GM12892 (cell line): ENCODE measurements around a stretch of chr4.

GRCh38 chr4:3226506-3226947, 22.4 kb upstream of the MSANTD1 start:
- RRBS = no CpG with 5 or more reads among the region's 8 CpGs

DNA sequence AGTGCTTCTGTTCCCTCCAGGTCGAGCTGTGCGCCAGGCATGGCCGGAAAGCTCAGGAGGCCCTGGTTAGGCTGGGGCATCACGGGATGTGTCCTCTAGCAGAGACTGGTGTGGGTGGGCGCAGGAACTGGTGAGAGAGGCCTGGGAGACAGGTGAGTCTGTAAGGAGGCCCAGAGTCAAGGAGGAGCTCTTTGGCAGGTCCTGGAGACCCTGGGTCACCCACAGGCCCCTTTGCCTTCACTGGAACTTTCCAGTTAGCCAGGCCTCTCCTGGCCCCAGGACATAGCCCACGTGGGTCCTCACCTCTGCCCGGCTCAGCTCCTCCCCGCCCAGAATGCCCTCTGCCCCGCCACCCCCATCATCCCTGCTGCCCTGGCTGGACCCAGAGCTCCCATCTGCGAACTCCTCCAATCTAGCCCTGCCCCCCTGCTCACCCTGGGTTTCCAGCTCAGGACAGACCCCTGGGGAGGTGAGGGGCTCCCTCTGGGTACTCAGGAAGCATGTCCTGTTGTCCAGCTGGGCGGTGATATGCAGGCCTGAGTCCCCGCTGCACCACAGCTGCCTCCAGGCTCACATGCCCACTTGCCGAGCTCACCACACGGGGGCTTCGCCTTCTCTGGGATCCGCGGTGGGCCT, 73.9 kb downstream of the RGS12 start:
- RRBS = no CpG with 5 or more reads among the region's 17 CpGs

DNA sequence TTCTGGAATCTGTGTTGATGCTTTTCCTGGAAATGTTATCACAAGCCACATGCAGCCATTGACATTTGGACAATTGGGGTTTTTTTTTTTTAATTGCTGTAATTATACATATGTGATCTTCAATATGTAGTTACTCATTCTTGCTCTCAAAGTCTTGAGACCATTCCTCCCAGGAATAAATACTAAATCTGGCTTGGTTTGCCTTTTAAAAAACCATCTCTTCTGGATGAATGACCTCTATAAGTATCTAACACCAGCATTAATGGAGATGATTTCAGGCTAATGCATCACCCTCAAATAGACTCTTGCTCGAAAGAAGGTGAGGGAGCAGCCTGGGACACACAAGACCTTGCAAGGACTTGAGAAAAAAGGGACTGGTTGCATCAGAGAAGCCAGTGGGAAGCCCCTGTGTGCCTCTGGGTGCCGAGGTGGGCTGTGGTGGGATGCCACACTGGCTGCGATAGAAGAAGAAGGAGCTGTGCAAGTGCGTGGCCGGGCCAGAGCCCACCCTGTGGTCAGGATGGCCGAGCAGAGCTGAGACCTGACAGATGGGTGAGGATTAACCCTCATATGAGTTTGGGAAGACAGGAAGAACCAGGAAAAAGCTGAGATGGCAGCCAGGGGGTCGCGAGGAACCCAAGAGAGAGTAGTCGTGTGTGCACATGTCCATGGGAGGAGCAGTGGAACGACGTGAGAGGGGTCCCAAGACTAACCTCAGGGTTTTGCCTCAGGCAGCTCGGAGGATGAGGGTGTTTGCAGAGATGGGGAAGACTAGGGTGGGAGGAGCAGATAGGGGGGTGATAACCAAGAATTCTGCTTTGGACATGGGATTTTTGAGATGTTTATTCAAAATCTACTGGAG, 44.7 kb upstream of the HGFAC start:
- RRBS = no CpG with 5 or more reads among the region's 12 CpGs

- RRBS = no CpG with 5 or more reads among the region's 14 CpGs
These were observed 38.8 kb upstream of the HGFAC start for GRCh38 chr4:3402851-3403515.

DNA sequence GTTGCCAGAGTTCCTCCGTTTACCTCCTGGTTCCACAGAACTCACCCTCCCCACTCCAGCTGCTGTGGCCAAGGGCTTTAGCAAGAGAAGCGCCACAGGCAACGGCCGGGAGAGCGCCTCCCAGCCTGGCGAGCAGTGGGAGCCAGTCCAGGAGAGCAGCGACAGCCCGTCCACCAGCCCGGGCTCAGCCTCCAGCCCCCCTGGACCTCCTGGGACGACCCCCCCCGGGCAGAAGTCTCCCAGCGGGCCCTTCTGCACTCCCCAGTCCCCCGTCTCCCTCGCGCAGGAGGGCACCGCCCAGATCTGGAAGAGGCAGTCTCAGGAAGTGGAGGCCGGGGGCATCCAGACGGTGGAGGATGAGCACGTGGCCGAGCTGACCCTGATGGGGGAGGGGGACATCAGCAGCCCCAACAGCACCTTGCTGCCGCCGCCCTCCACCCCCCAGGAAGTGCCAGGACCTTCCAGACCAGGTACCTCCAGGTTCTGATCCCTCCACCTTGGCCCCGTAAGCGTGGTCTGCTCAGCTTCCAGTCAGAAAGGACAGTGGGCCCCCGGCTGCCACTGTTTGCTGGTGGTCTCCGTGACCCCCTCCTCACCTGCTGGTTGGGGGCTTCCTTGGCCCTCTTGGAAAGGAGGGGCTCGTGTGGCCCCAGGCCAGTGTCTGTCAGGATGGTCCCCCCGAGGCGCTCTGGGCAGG, 11.1 kb upstream of the HGFAC start:
- RRBS = 47% methylated on average over 8 of the region's 29 CpGs

- RRBS = no CpG with 5 or more reads among the region's 10 CpGs
These were observed 1.1 kb upstream of the DOK7 start for GRCh38 chr4:3462020-3462299.

DNA sequence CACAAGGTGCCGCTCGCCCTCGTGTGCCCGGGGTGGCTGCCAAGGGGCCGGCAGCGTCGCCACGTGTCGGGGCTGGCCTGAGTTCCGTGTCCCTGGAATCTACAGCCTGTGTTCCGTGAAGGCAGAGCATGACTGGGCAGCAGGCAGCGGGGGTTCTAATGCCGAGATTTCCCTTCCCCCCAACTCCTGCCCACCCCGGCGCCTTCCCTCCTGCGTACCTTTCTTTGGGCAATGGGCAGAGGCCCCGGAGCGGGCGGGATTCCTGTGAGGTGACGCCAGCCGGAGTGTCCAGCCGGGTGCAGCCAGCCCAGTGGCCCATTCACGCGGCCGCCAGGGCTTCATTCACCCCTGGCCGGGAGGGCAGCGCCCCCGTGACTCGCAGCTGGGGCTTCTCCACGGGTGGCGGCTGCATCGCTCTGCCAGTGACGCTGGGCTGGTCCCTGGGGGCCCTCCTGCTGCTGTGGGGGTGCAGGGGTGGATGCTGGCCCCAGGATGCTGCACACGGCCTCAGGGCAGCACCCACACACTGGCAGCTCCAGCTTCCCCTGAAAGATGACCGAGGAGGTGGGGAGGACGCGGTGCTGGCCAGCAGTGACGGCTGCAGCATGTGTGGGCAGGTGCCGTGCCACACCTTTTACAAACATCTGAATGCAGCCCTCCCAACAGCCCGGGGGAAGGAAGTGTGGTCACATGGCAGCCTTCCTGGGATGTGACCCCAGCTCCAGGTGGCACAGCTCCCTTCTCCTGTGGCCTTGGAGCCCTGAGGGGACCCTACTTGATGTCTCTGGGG, 21.3 kb downstream of the DOK7 start:
- RRBS = 5% methylated on average over 10 of the region's 40 CpGs

- RRBS = 58% methylated on average over 2 of the region's 18 CpGs
These were observed 44.2 kb upstream of the LRPAP1 start for GRCh38 chr4:3576351-3576959.

GRCh38 chr4:4073481-4074006, 153.2 kb downstream of the OTOP1 start:
- RRBS = no CpG with 5 or more reads among the region's 8 CpGs

DNA sequence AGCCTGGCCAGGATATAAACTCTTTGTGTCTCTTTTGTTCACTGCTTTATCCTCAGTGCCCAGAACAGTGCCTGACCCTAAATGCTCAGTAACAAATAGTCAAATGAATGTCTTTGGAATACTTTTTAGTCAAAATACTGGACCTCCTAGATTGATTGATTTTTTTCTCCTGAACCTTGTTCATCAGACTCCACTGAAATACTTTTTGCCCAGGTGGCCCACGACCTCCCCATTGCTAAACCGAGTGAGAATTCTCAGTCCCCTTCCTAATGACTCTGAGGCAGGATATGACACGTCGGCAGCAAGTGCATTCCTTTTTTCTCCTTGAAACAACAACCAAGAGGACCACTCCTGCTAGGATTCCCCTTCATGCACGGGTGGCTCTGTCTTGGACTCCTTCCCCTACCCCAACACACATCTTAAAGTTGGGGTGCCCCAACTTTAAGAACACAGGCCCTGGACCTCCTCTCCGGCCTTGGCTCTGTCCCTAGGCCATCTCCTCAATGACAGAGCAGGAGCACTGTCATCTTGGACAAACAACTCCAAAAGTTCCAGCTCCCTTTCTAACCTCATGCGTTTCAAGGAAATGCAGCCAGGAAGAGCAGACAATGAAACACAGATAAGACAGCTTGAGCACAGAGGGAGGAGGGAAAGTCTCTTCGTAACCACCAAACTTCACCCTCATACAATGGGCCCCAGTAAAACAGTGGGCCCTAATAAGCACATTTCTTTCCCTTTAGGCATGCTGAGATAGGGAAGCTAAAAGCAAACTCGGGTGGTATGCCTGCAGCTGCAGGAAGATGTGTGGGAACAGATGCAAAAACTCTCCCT, 33.8 kb downstream of the ZBTB49 start:
- RRBS = no CpG with 5 or more reads among the region's 9 CpGs

DNA sequence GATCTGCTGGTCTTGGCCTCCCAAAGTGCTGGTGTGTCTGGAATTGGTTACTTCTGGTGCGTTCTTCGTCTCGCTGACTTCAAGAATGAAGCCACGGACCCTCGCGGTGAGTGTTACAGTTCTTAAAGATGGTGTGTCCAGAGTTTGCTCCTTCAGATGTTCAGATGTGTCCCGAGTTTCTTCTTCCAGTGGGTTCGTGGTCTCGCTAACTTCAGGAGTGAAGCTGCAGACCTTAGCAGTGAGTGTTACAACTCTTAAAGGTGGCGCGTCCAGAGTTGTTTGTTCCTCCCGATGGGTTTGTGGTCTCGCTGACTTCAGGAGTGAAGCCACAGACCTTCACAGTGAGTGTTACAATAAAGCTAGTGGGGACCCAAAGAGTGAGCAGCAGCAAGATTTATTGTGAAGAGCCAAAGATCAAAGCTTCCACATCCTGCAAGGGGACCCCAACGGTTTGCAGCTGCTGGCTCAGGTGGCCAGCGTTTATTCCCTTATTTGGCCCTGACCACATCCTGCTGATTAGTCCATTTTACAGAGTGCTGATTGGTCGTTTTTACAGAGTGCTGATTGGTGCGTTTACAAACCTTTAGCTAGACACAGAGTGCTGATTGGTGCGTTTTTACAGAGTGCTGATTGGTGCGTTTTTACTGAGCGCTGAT, 38.4 kb upstream of the NSG1 start:
- RRBS = no CpG with 5 or more reads among the region's 20 CpGs

DNA sequence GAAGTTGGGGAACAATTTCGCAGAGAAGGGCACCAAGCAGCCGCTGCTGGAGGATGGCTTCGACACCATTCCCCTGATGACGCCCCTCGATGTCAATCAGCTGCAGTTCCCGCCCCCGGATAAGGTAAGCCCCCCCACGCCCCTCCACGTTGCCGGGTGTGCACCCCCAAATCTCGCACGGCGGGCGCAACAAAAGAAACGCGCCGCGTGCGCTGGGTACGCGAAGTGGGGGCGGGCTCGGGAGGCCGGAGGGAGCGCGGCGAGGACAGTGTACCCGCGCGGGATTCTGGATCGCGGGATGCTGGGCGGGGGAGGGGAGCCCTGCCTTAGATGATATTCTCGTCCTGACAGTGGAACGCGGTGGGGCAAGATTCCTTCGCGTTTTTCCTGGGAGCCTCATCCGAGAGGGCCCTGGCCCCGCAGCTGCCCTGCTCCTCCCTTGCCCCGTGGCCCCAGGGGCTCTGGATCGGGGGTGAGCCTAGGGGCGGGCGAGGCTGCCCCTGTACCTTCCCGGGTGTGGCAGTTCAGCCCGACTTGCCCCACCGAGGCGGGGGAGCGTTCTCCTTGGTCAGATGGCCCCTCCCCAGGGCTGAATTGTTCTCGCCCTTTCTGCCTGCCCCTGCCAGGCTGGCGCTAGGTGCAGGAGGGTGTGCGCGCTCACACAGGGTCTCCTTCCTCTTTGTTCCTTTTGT, 879 bp downstream of the NSG1 start:
- RRBS = no CpG with 5 or more reads among the region's 53 CpGs

DNA sequence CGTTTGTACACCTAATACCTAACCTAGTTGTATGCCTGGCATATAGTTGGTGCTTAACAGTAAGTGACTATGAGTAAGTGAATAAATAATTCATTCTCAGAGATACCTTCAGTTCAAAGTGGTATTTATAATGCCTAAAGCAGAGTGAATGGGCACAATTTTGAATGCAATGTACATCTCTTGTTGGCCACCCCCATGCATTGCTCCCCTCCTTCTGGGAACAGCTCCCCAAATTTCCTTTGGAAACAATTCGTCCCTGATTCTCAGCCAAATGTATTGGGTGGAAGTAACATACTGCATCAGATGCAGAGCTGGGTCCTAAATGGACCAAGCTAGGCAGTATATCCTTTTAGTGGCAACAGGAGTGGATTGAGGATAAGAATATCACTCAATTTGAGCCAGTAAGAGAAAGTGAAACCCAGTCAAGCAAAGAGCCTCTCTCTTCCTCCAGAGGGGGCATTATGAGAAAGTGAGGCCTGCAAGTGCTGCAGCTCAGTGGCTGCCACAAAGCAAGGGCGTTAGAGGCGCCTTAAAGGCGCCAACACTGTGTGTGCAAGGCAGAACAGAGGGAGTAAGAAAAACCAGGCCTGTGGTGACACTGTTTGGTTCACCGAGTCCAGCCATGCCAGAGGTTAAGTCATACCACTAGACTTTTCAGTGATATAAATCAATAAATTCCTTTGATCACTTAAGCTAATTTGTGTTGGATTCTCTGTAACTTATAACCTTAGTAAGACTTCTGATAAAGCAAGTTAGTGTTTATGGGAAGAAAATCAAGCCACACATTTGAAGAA, 17.6 kb downstream of the STX18 start:
- RRBS = no CpG with 5 or more reads among the region's 6 CpGs

- RRBS = no CpG with 5 or more reads among the region's 22 CpGs
These were observed 264.4 kb downstream of the EVC2 start for GRCh38 chr4:5443947-5444470.

- RRBS = no CpG with 5 or more reads among the region's 9 CpGs
These were observed 132.2 kb downstream of the EVC2 start for GRCh38 chr4:5576077-5576620.

- RRBS = no CpG with 5 or more reads among the region's 8 CpGs
These were observed 93.1 kb downstream of the EVC2 start for GRCh38 chr4:5615123-5615800.

DNA sequence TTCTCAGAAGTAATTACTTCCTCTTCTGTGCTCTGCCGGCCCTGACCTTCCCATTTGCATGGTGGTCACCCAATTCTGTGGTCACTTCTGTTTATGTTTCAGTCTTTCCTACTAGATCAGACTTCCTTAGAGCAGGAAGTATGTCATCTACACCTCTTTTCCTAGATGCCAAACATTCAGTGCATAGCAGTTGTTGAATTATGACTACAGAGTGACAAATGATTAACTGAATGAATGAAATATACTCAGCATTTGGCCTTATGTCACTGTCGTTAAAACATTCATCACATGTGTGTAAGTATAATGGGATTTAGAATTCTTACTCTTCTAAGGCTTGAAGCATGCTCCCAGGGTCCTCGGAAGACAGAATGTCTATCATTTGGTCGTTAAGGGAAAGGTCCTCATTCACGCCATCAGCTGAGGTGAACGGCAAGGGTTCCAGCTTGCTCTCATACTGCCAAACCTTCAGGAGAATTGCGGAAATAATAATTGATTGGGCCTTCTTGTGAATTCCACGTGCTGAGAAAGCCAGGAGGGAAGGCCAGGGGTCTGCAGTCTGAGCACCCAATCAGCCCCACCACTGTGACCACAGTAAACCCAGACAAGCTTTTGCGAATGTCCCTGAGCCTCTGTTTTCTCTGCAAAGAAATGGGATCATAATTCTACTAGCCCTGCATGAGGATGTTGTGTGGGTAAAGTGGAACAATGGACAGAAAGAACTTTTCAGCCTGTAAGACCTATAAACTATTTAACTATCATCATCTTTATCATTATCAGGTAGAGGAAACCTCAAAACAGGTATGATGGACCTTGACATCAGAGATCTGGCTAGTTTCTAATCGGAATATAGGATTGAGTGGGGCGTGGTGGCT, 45.3 kb downstream of the EVC2 start:
- RRBS = no CpG with 5 or more reads among the region's 11 CpGs

GRCh38 chr4:5835479-5835856, 57.4 kb downstream of the CRMP1 start:
- RRBS = no CpG with 5 or more reads among the region's 3 CpGs

- RRBS = 33% methylated on average over 1 of the region's 19 CpGs
These were observed 563 bp upstream of the JAKMIP1 start for GRCh38 chr4:6200873-6201351.

DNA sequence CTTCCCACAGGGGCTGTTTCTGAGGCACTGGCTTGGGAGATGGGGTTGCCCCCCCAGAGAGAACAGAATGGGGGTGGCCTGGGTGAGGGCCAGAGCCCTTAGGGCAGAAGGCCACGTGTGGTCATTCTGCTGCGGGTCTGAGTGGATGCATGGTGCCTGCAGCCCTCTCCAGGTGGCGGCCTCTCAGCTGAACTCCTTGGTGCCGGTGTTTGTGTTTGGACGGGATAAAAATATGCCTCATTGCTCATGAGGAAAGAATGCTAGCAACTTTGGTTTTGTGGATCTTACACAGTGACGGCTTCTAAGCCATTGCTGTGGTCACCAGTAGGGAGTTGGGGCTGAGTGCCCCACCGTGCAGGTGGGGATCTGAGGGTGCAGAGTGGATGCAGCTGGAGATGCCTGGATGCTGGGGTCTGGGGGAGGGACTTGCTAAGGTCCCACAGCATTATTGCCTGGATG, 3.5 kb downstream of the WFS1 start:
- RRBS = no CpG with 5 or more reads among the region's 7 CpGs